ENCODE data around the gene TUBGCP6.

DNA sequence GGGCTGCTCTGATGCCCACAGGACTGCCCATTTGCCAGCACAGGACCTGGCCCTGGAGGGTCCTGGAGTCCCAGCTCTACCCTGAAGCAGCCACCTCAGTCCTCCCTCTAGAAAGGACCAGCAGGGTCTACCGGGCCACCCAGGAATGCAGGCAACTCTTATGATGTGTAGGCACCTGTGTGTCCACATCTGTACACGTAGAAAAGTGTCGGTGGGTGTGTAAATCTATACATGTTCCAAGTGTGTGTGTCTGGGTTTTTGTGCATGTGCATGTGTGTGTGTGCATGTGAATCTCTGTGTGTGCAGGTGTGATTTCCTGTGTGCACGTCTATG, 9.8 kb downstream of the PIM3 start:
- PRO-cap, result no peak

- PRO-cap, result no peak
Measured at GRCh38 chr22:50010581-50011173, 1.9 kb downstream of the IL17REL start.

DNA sequence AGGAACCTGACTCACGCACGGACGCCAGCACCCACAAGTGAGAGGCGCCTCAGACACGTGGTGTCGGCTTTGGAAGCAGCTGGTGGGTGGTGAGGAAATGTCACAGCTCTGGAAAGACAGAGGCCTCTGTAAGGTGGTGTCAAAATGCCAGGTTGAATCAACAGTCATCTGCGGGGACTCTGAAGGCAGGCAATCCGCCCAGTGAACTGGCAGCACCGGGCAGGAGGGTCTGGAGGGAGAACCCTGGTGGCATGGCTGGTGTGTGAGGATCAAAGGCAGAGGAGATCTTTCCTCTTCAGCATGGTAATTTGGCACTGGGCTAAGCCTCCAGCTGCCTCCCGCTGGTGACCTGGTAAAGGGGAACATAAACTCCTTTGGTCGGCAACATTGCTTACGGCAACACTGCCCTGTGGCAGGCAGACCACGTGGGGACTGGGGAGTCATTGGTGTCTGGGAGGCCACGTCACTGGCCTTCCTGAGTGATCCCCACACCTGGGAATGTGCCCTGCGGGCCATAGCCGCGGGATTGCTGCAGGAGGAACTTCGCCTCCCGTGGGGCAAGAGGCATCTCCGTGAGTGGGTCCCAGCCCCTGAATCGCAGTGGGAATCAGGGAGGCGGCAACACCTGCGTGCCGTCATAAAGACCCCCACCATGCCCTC, 15.5 kb upstream of the IL17REL start:
- PRO-cap, result no peak

GRCh38 chr22:50115590-50115998, 25.8 kb downstream of the MOV10L1 start:
- PRO-cap, result no peak

DNA sequence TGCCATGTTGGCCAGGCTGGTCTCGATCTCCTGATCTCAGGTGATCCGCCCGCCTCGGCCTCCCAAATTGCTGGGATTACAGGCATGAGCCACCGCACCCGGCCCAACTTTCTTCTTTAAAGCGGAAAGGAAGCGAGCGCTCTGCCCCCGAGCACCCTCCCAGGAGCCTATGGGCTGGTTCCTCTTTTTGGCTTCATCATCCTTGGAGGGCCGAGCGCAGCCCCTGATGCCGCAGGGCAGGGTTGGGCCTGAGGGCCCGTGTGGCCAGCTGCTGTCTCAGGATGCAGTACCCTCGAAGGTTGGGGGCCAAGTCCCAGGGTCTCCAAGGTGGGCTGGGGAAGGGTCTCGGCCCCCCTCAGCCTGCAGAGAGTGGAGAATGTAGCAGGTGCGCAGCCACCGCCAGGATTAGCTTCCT, 2.7 kb downstream of the PANX2 start:
- PRO-cap, result no peak

DNA sequence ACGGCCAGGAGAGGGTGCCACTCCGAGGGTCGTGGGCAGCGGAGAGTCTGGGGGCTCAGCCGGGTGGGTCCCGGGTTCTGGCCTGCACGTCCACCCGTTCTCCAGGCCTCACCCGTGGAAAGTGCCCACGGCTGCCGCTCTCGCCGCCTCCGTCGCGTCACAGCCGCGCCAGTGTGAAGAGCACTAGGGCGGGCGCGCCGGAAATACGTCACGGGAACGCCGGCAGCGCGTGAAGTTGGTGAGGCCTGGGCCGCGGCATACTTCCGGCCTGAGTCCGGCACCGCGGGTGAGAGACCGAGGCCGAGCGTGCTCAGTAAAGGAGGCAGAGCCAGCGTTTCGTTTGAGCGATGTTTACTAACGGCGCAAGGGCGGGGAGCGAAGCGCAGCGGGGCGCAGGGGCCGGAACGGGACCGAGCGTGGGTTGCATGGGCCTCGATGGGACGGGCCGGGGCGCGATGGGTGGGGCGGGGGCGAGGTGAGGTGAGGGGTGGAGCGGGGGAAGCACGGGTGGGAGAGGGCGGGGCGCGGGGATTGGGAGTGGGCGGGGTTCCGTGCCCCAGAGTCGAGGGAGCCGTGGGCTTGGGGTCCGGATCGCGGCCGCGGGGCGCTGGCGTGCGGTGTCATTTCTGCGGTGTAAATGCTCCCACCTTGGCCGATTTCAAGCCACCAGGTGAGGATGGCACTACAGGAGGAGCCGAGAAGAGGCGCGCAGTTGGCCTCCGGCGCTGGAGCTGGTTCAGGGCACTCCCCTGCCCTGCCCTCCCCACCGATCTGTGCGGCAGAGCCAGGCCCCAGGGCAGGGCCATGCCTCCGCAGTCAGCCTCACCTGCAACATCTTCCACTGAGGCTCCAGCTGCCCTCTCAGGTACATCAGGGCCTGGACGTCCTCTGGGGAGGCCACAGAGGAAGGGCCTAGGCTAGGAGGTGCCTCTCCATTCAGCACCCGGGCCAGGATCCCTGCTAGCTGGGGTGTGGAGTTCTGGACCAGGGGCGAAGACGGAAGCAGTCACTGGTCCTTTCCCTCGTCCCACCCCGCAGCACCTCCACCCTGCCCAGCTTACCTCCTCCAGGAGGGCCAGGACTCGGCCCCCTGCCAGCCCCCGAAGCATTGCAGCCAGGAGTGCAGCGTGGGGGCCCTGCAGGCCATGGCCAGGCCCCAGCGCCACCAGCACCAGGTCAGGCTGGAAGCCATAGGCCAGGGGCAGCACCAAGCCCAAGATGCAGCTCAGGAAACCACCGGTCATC, at the start of gene TUBGCP6:
Gene TUBGCP6, minus strand, starts transcription at position 175 of the 1,245 bp plus-strand sequence.
- PRO-cap, result bidirectional peak, plus-strand start at position 289 of the sequence, minus-strand start at position 123 of the sequence

- PRO-cap, result no peak
Measured at GRCh38 chr22:50281227-50282151, 11.3 kb upstream of the MAPK11 start.

DNA sequence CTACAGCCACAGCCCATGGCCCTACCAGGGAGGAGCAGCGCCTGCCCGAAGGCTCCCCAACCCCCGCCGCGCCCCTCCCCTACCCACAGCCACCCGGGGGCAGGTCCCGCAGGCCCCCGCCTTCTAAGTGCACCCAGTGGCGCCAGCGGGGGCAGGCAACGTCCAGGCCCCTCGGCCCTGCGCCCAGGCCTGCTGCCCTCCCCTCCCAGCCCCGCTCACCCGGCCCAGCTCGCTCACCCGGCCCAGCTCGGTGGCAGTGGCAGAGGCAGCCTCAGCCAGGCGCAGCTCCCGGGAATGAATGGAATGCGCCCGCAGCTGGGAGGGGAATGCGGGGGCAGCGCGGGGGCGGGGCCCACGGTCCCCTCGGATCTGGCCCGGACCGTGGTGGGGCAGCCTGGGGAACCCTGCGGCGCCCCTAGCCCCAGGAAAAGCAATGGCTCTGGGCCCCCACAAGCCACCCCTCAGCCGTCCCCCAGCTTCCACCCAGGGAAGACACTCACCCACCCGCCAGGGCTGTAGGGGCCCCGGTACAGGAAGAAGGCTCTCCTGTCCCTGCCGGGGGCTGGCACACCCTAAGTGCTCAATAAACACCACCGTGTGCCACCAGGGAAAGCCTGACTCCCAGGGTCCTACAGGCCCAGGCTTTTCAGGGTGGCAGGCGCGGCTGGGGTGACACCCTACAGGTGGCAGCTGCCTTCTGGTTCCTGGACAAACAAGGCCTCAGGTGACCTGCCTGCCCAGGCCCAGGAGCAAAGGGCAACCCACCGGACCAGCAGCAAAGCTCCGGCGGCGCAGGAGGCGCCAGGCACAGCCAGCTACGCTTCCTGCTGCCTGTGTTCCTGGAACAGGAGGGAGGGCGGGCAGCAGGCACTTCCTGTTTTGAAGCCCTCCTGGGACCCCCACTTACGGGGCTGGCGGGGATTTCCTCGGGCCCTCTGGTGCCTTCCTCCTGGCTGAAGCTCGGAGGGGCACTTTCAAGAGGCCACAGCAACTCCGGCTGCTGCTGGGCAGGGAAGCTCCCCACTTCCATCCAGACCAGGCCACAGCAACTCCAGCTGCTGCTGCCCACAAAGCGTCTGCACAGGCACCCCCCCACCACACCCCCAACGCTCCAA, 13.8 kb downstream of the PLXNB2 start:
- PRO-cap, result bidirectional peak, plus-strand start at position 366 of the sequence, minus-strand start at position 258 of the sequence

DNA sequence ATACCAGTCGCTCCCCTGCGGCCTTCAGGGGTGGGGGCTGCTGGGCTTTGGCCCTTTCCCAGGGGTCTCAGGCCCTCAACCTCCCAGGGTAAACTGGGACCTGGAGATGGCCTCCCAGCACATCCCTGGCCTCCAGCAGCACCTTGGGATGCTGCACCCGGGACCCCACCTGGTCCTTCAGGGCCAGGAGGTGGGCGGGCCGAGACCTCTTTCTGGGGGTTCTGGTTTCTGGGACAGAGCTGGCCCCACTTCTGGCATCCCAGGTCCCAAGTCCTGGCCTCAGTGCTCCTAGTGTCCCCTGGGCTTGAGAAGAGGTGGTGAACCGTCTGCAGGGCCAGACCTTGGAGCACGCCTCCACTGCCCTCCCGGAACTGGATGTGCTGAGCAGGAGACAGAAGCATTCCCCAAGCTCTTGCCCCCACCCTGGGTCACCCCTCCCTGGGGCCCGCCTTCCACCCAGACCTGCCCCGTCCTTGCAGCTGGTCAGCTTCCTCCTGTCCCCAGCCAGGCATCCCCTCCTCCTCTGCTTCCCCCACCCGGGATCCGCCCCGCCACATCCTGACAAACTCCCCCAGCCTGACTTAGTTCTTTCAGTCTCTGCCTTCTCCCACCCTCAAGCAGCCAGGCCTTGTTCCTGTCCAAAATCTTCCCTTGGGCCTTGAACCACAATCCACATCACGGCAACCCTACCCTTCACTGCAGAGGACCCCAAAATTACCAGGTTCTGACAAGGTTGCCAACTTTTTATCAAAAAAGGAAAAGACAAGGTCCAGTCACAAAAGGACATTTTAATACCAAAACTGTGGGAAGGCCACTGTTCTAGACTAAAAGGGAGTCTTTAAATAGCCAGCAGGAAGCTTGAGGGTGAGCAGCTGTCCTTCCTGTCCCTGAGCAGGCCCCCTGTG, 1.1 kb upstream of the PLXNB2 start:
- PRO-cap, result no peak

- PRO-cap, result no peak
Measured at GRCh38 chr22:50399822-50400564, 56.9 kb downstream of the PPP6R2 start.

DNA sequence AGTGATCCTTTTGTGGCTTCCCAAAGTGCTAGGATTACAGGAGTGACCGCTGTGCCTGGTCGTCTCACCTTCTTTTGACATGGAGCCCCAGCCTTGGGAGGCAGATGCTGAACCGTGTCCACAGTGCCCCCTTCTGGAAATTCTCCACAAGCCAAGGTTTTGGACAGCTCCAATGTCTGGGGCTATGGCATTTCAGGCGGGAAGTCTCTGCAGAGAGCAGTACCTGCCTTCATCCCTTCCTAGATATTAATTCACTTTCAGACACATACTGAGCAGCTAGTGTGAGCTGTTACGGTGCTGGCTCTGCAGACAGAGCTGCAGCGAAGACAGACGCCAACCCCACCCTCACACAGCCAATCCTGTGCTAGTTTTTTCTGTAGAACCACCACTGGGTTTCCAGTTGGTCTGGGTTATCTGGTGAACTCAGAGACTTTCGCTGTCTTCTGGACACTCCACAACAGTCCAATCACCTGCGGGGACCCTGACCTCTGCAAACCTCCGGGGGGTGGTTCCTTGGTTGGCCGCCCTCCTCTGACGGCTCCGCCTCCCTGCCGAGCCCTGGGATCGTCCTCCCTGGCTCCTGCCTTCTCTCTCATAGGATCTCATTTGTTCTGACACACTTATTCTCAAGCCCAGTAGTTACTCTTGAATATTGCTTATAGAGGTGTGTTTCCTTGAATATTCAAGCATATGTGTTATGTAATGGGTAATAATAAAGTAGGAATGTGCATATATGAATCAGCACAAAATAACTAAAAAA, 9.1 kb downstream of the LMF2 start:
- PRO-cap, result no peak

DNA sequence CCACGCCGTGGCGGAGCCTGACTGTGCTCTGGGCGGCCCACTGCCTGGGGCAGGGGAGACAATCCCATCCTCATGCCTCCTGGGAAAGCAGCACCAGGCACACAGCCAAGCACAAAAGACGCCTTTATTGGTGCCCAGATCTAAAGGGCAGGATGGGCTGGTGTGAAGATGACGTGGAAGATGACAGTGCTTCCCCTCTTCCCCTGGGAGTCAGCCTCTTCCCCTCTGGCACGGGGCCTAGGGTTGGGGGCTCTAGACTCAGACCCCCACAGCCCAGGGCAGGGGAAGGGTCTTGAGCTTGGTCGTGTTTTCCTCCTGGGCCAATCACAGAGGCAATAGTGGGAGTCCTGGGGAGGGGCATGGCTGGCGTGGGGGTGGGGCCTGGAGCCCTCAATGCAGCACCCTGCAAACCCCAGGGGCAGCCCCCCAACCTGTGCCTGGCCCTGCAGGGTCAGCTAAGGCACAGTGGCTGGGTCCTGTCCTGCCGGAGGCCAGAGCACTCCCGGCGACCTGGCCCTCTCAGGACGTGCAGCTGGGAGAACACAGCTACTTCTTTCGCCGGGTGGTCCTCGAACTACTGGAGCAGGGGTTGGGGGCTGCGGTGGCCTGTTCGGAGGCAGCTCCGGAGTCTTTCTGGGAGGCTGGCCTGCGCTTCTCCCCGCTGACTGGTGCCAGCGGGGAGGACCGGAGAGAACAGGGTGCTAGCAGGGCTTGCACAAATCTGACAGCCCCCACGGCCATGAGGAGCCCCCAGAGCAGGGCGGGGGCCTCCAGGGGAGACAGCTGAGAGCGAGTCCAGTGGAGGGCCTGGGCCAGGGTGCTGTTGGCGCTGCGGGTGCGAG, 4.4 kb downstream of the LMF2 start:
- PRO-cap, result no peak

- PRO-cap, result no peak
Measured at GRCh38 chr22:50526762-50527537, 1.6 kb upstream of the SCO2 start.

GRCh38 chr22:50530815-50531399, 1.1 kb upstream of the TYMP start:
- PRO-cap, result unidirectional peak, plus-strand start at chr22:50531072

DNA sequence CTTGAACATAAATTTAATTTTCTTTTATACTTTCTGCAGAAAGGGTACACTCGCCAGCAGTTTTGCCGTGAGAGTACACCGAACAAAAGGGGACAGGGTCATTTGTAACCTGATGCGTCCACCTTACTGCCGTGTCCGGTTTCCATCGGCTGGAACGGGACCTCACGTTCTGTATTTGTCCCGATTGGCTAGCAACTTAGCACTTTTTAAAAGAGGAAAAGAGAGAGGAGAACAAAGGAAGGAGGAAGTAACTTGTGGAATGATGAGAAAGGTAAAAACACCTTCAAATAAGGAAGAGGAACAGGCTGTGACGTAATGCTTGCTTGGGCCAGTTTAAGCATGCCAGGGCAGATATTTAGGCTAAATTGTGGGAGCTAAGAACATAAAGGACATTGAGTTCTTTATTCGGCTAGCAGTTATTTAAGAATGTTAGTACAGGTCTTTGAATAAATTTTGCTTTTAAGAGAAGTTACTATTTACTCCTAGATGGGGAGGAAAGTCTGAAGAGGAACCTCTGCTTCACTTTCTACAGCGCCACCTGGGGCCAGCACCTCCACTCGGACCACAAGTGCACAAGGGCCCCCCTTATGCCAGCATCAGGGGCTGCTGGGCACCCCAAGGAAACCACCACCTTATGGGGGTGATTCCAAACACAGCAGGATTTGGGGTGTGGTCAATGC, 5.9 kb downstream of the ARSA start:
- PRO-cap, result no peak

GRCh38 chr22:50622589-50623560, 5.1 kb downstream of the ARSA start:
- PRO-cap, result no peak

- PRO-cap, result no peak
Measured at GRCh38 chr22:50683757-50684773, 53.9 kb upstream of the ACR start.

DNA sequence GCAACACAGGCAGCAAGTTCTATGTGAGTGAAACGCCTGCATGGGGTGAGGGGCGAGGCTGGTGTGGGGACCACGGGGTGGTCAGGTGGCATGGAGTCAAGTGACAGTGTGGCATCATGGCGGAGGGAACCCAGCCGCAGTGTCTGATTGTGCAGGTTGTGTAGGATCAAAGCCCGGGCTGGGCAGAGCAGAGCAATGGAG, 37.5 kb upstream of the ACR start:
- PRO-cap, result no peak

DNA sequence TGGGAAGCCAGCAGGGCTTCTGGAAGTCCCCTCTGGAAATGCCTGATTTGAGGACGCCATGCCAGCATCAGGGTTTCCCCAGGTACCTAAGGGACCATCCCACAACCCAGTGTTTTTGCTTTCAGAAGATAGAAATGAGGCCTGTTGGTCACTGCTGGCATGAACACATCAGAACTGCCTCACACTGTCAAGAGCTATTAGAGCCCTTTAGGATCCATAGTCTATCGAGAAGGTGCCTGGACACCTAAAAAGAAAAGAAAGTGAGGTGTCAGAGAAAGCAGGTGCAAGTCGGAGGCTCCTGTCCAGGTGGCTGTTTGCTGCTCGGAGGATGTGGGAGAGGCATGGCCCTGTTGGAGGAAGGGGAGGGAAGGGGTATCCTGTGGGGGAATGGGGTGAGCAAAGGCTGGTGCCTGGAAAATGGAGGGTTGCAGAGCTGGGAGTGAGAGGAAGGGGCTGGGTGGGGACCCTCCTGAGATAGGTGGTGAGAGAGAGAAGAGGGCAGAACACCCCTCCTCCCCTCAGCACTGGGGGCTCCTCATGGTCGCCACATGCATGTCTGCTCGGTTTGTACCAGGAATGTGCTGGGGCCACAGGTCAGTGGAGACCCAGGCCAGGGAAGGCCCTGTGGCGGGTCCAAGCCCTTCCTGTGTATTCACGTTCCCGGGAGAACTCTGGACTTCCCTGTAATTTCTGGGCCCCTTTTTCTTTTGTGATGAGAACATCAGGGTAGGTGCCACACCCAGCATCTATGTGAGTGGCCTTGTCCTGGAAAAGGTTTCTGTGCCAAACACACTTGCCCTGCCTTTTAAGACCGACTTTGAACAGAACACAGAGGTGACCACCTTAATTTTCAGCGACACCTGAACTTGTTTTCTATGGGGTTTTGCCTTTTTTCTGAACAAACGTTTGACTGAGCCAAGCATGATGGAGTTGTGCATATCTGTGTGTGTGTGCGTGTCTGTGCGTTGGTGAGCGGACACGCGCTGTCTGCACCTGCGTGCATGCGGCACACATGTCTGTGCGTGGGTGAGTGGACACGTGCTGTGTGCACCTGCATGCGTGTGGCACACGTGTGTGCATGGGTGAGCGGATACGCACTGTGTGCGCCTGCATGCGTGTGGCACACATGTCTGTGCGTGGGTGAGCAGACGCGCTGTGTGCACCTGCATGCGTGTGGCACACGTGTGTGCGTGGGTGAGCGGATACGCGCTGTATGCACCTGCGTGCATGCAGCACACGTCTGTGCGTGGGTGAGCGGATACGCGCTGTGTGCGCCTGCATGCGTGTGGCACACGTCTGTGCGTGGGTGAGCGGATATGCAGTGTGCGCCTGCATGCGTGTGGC, 27.6 kb upstream of the ACR start:
- PRO-cap, result no peak

GRCh38 chr22:50756277-50757809, 18.8 kb downstream of the ACR start:
- PRO-cap, result unidirectional peak, minus-strand start at chr22:50757212

All from mesothelial cell of epicardium (in vitro differentiated cells).